SJCRH30 (cell line): ENCODE measurements around a stretch of chr1.

DNA sequence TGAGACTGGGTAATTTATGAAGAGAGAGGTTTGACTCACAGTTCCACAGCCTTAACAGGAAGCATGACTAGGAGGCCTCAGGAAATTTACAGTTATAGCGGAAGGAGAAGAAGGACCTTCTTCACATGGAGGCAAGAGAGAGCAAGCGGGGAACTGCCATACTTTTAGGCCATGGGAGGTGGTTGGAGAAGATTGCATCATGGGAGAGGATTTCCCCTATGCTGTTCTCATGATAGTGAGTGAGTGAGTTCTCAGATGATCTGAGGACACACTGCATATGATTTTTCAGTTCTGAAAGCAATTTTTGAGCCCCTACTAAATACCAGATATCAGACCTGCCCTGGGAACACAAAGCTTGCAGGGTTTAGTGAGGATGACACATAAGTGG is 87.8 kb downstream of the CLEC20A start:
- RAMPAGE, long total RNA: no peak

GRCh38 chr1:178493667-178494053 is 3.1 kb downstream of the CLEC20A start:
- RAMPAGE, long total RNA: no peak

- RAMPAGE, long total RNA: no peak
Measured at GRCh38 chr1:178578932-178580202, 66.5 kb downstream of the TEX35 start.

DNA sequence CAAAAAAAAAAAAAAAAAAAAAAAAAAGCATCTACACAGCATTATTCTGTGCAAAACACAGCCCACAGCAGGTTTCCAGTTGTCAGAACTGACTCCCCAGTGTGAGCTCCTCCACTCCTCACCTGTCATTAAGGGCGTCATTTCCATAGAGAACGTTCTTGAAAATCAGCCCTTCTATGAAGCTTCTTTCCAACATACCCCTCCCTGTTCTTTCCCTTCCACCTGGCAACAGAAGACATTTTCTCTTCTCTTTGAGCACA is 92.8 kb downstream of the TEX35 start:
- RAMPAGE, long total RNA: no peak

GRCh38 chr1:178645550-178646140 is 79.4 kb upstream of the RALGPS2 start:
- RAMPAGE, long total RNA: no peak

- RAMPAGE, long total RNA: no peak
Measured at GRCh38 chr1:178664239-178664592, 60.8 kb upstream of the RALGPS2 start.

GRCh38 chr1:178862193-178862998 is 8.5 kb downstream of the ANGPTL1 start:
- RAMPAGE, long total RNA: no peak

- RAMPAGE, long total RNA: no peak
Measured at GRCh38 chr1:178867497-178868152, 3.3 kb downstream of the ANGPTL1 start.

GRCh38 chr1:179029227-179030352 is 3.9 kb downstream of the FAM20B start:
- RAMPAGE, long total RNA: no peak

DNA sequence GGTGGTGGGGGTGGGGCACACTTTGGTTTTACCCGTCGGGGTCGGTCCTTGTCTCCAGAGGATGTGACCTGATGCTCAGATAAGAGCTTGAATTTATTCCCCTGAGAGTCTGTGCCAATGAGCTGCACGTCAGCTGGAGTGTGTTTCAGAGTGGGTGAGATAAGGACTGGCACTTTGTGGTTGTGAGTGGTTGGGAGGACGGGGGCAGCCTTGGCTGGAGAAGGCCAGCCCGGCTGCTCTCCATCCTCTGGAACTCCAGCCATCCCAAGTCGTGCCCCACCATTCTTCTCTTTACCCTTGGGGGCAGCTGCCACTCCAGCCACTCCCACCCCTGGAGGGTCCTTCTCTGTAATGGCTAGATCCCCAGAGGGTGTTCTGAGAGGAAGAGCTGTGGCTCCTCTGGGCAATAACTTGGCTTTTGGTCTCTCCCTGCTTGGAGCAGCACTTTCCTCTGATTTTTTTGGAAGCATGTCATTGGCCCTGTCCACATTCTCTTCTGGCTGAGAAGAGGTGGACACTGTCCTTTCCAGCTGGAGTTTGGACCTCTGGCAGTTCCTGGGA is 26.5 kb downstream of the TOR3A start:
- RAMPAGE, long total RNA: no peak

DNA sequence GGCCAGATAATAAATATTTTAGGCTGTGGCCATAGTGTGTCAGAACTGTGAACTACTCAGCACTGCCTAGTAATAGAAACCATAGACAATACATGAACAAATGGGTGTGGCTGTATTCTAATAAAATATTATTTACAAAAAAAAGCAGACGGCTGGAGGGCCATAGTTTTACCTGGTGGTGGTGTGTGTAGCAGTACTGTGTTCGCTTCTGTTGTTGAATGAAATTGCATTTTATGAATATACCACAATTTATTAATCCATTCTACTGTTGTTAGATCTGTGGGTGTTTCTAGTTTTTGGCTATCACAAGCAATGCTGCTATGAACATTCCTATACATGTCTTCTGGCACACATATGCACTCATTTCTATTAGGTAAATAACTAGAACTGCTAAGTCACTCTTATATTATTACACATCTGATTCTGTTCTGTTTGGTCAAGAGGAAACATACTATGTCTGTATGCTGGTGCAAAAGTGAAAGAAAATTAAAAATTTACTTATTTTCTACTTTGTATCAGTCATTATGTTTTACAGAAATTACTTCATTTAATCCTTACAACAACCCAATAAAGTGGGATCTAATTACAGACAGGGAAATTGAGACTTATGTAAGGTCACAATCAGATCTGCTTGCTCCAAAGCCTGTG is 43.4 kb downstream of the TOR3A start:
- RAMPAGE, long total RNA: no peak

DNA sequence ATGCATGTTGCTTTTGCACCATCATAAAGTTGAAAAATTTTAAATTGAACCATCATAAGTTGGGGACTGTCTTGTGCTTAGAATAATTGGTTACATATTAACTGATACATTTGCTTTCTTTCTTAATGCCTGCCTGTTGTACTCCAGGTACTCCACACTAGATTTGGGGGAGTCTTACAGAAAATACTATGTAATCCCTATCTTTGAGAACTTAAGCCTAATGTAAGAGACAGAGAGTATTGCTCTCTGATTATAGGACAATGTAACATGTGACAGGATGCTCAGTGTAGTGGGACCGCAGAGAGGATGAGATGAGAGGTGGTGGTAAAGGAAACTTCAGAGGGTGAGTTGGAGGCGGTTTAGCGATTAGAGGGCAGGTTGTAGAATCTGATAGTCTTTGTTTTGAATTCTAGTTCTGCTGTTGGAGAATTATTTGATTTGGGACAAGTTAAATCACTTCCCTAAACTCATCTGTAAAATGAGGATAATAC is 5.3 kb downstream of the SOAT1 start:
- RAMPAGE, long total RNA: no peak

GRCh38 chr1:179709675-179710423 is 33.2 kb upstream of the FAM163A start:
- RAMPAGE, long total RNA: no peak

DNA sequence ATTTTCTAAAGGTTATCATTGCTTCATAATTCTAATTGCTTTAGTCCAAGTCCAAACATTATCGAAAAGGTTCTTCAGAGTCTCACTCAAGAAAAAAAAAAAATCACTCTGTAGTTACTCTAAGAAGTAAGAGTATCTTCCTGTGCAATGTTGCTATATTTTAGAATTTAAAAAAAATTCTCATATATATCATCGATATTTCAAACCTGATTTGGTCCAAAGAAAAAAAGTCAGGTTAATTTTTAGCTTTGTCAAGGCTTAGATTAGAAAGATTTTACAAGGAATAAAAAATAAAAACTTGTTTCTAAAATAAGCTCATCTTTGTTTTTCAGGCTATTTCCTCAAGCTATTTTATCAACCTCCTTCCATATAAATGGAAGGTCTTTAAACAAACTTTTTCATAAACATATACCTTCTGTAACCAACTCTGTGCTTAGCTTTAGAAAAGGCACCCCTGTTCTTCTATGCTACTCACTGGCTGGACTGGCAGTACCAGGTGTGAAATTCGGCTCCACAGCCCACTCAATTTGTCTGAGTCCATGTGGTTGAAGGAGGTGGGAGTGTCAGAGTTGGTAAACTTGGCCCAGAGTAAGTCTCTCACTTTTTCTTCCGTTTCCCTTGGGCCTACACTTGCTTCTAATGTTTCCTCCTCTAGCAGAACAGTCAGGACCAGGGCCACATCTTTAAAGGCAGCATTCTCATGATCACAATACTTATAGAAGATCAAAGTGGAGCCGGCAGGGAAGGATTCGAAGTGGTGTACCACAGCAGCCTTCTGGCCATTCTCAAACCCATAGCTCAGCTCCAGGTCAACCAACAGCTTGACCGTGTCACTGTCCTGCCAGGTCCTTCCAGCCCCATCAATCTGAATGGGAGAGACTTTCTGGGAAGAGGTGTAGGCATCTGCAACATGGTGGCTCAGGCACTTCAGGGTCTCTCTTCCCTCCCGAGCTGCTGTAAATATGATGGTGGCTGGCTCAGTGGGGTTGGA is 31.7 kb downstream of the TOR1AIP2 start:
- RAMPAGE, long total RNA: no peak

DNA sequence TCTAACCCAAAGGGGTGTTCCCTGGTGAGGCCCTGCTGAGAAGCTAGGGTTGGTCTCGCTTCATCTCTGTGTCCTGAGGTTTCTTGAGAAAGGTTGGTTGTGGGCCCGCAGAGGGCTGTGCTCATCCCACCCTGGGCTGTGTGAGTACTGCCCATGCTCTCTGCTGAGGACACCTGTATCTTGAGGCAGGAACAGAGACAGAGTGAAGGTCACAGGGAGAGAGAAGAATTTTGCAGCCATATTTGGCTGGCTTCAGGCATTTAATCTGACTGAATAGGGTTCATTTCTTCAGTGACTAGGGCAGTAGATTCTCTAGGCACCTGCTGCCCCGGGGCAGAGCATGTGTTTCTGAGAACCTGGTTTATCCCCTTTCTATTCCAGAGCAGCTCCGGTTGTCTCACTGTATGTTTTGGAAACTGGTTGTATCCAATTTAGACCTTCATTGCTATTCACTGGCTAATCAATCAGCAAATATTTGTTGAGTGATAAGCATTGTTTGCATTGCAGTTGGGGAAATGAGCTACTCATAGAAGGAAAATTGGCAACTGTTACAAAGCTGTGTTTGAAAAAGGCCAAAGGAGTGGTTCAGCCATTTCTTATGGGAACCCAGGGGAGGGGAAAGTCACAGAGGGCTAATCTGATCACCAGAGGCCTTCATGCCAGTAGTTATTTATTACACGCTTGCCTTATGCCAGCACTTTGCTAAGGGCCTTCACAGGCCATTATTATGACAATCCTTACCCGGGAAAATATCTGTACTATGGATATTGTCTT is 2.8 kb downstream of the QSOX1 start:
- RAMPAGE, long total RNA: no peak

DNA sequence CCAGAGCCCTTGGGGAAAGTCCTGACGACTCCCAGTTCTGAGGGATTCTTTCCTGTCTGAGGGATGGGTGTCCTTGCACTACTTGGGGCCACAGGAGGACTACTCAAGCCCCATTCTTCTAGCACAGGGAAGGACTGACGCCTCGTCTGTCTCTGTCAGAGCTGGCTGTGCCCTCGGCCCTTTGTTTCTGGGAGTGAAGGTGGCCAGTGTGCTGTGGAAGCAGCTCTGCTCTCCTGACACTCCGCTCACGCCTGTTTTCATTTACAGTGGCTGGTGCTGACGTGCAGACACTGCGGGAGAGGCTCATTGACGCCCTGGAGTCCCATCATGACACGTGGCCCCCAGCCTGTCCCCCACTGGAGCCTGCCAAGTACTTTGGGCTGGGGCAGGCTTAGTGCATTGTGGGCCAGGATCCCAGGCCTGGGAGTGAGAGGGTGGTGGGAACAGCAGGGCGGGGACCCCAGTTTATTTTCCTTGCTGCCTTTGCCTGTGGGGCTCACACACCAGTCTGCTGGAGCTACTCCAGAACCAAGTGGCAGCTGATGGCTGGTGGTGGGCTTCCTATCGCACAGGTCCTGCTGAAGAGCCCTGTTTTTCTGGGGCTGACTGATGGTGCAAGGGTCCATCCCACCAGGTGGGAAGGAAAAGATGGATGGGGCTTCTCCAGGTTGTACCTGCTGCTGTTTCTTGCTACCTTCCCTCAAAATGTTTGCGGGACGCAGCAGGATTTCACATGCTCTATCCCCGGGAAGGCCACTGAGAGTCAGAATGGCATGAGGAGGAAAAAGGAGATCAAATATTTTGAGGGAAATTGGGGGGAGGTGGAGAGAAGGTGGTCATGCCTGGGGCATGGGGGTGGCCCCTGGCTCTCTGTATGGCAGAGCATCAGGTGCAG is 21.2 kb downstream of the QSOX1 start:
- RAMPAGE, long total RNA: no peak

DNA sequence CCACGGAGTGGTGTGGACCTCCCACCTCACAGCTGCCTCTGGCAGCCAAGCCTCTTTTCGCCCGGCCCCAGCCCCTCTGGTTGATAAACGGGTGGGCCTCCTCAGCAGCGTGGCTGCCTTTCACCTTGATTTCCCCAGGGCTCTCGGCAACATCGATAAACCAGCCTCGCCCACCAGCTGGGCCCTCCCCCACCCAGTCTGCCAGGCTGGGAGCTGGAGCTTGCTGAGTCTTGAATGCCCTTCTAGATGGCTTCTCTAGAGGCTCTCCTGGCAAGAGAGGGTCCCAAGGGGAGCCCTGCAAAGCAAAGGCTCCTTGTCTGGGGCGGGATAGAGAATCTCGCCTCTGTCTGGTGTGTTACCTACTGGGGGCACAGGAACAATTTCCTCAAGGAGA is 31.0 kb upstream of the LHX4 start:
- RAMPAGE, long total RNA: no peak

- RAMPAGE, long total RNA: no peak
Measured at GRCh38 chr1:180270287-180270535, 40.1 kb downstream of the LHX4 start.

DNA sequence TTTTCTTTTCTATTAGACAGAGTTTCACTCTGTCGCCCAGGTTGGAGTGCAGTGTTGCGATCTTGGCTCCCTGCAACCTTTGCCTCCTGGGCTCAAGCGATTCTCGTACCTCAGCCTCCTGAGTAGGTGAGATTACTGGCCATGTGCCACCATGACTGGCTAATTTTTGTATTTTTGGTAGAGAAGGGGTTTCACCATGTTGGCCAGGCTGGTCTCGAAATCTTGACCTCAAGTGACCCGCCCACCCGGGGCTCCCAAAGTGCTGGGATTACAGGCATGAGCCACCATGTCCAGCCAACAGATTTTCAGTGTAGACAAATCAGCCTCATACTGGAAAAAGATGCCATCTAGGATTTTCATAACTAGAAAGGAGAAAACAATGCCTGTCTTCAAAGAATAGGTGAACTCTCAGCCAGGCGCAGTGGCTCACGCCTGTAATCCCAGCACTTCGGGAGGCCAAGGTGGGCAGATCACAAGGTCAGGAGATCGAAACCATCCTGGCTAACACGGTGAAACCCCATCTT is 66.4 kb downstream of the LHX4 start:
- RAMPAGE, long total RNA: no peak

GRCh38 chr1:180402026-180402473 is 100.3 kb downstream of the ACBD6 start:
- RAMPAGE, long total RNA: no peak